ENCODE data around the genes ITPR3 and ANKS1A.

DNA sequence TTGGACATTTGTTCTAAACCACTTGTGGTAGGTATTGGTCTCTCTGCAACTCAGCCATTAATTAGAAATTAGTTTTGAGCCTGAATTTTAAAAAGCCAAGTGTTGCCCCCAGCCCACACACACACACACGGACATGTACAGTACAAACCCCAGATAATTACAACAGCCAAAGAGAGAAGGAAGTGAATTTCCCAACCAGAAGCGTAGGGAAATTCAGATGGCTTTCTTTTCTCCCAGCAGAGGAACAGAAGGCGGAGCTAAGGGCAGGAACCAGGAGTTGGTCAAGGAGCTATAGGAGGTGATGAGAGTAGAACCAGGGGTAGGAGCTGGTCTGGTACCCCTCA, 4.0 kb upstream of the ZBTB9 start:
- RRBS = no CpG with 5 or more reads among the region's 3 CpGs

DNA sequence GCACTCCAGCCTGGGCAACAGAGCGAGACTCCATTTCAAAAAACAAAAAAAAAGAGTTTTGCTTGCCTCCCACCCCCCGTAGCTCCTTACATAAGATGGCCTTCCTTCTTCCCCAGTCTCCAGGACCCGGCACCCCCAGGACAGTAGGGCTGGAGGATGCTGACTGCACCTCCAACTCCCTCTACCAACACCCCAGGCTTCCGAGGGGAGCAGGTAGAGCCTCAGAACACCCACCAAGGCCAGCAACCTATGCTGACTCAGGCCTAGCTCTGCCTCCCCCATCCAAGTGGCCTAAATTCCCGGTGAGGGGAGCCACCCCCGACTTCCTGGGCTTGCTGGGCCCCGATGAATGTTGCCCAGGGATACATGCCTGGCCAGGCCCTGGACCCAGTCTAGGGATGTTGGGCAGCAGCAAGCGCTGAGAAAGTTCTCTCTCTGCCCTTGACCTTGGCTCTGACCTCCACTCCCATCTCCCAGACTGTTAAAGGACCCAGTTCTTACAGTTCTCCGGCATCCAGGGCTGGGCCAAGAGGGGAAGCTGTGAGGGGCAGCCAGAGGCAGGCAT, 685 bp downstream of the BAK1 start:
- RRBS = 14% methylated on average over 1 of the region's 9 CpGs

GRCh38 chr6:33590665-33591396, 10.8 kb upstream of the BAK1 start:
- RRBS = no CpG with 5 or more reads among the region's 15 CpGs

DNA sequence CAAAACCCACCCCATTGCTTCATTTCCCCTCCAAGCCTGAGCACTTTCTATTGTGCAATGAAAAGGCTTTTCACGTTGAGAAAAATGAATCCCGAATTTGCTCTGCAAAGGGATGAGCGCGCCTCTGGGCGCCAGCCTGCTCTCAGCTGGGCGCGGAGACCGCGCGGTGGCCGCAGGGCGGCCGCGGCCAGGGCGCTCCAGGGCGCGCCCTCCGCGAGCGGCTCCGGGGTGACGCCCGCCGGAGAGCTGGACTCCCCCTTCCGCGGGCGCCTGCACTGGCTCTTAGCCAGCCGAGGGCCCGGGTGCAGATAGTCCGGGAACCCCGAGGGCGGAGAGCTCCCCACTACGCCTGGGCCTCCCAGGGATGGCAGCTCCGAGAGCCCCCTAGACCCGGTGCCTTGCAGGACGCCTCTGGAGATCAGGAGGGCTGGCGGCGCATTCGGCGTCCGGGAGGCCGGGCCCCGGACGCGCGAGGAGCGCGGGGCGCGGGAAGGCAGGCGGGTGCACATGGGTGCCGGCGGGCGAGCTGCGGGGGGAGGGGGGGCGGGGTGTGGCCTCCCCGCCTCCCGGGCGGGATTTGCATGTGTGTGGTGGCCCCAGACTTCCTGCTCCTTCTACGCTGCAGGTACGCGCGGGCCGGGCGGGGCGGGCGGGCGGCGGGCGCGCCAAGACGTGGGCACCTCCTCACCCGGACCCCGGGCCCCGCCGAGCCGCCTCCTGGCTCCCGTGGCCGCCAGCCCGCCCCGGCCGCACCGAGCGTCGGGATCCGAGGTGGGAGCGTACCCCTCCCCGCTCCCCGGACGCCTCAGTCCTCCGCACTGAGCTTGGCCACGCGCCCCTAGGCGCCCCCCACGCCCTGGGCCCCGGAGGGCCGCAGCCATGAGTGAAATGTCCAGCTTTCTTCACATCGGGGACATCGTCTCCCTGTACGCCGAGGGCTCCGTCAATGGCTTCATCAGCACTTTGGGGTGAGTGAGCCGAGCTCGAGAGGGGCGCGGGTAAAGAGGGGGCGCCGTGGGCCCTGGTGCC, at the start of gene ITPR3:
ITPR3 (plus strand) TSS at position 599 of the 1,029 bp plus-strand sequence.
- RRBS = 2% methylated on average over 65 of the region's 108 CpGs

GRCh38 chr6:33696366-33697662, 14.7 kb downstream of the UQCC2 start:
- RRBS = no CpG with 5 or more reads among the region's 23 CpGs

DNA sequence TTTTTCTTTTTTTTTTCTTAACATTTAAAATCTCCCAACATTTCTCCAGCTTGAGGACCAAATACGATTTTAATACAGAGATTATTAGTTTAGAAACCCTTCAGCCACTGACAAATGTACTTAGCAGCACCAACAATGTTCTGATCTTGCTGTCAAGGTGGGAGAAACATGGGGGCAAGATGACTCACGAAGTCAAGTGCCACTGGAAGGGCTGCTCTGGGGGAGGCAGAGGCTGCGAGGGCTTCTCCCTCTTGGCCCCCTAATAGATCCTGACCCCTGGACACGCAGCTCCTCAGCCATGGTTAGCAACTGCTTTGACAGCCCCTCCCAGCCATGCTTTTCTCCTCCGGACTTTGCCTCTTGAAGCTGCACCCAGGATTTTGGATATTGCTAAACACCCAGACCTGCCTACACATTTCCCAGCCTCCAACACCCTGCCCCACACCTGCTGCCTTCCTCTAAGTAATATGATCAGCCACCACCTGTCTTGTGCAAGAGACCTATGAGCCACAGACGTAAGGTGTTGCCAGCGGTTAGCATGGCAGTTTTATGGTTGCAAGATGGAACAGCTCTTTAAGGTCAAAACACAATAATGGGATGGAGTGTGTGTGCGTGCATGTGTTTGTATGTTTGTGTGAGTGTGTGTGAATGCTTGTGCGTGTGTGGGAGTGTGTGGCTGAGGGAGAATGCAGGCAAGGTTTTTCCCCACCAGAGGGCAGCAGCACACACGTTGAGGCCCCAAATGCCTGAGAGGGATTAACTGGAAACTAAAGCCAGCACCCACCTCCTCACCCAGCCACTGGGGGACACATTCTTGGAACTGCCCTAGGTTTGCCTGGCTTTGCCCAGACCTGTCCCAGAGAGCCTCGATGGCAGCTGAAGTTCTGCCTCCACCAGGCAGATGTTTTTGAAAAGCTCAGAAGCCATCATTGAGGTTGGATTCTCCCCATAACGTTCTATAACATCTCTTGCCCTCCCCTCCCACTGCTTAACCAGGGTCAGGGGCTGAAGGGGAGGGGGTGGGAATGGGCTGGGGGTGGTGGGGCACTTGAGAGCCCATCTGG, 2.5 kb downstream of the IP6K3 start:
- RRBS = no CpG with 5 or more reads among the region's 12 CpGs

DNA sequence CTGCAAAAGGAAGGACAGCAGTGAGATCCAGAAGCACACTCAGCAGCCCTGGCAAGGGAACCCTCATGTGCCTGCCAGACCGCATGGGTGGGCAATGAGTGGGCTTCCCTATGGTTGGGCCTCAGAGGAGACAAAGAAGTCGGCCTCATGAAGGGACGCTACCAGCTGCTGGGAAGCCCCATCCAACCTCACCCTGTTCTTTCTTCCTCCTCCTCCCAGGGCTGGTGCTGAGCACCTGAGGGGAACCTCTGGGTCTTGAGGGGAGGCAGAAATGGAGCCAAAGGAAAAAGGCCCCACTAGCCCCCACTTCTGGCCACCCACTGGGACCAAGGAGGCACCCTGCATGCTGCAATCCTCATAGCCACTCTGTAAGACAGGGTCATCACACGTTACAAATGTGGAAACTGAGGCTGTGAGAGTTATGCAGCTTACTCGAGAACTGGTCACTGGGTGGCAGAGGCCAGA, 18.3 kb downstream of the LEMD2 start:
- RRBS = no CpG with 5 or more reads among the region's 5 CpGs

GRCh38 chr6:33824289-33824743, 20.5 kb upstream of the MLN start:
- RRBS = no CpG with 5 or more reads among the region's 8 CpGs

- RRBS = no CpG with 5 or more reads among the region's 7 CpGs
Observed at GRCh38 chr6:33840515-33840934, 36.7 kb upstream of the MLN start.

DNA sequence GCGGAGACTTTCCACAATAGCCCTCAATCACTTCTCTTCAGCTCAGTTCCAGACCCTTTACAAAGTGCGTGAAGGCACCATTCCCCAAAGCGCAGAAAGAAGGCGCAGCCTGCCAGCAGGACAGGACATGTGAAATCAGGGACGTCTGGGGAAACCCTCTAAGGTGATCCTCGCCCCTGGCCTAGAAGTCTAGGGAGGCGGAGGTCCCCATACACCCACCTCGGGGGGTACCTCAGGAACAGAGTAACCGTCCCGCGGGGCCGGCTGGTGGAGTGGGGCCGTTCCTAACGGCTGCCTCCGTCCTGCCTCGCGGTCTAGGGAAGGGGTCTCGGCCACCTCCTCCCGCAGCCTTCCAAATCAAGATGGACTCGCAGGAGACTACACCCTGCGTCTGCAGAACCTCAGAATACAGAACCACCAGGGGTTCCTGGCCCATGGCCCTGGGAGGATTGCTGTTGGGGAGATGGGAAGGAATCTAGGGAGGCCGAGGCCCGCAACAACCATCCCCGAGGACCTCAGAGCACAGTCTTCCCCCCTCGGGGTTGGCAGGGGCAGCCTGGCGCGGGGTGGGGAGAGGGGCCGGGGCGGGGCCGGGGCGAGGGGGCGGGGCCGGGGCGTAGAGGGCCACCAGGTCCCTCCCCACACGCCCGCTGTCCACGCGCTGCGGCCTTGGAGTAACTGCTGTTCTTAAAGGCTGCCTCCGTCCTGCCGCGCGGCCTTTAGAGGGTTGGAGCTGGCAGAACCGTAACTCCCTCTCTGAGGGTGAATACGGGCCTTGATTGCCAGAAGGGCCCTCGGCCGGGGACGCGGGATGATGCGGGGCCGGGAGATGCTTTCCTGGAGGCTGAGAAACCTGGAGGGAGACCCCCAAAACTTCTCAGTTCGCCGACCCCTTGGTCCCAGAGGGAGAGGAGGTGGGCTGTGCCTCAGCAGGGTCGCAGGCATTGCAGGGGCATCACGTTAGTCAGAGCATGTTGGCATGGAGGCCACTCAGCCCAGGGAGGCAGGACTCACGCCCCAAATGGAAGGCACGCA, 89.0 kb upstream of the MLN start:
- RRBS = no CpG with 5 or more reads among the region's 57 CpGs

- RRBS = no CpG with 5 or more reads among the region's 24 CpGs
Observed at GRCh38 chr6:34234770-34235050, 2.0 kb upstream of the HMGA1 start.

- RRBS = 8% methylated on average over 24 of the region's 53 CpGs
Observed at GRCh38 chr6:34237829-34238437, 1.3 kb downstream of the HMGA1 start.

- RRBS = no CpG with 5 or more reads among the region's 14 CpGs
Observed at GRCh38 chr6:34244371-34245081, 4.3 kb downstream of the SMIM29 start.

DNA sequence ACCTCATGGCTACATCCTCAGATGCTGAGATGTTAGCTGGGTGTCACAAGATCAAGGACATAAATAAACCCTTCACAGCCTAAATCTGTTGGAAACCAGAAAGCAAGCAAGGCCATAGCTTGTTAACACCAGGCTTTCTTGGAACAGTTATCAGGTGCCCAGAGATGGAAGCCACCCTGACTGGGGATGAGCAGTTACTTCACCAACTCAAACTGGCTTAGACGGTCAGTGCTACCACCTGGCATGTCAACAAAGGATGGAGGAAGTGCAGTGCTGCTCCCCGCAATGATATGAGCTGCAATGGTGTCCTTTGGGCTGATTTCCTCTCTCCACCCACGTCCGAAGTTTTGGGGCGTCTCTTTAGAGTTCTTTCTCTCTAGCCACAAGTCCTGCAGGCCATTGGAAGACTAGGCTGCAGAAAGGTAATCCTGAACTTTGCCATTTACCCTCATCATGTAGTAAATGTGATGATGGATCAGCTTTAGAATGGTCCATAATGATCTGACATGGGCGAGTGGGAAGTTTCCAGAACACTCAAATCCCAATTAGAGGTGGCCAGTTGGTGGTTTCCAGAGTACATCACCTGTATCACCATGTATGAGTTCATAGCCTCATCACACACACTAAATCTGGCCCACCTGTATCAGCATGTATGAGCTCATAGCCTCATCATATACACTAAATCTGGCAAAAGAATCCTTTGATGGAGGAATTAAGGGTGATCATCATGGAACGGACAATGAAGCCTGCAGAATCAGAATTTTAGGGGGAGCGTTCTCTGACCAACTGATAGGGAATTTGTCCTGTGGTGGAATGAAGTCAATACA, 29.2 kb upstream of the SMIM29 start:
- RRBS = no CpG with 5 or more reads among the region's 8 CpGs

DNA sequence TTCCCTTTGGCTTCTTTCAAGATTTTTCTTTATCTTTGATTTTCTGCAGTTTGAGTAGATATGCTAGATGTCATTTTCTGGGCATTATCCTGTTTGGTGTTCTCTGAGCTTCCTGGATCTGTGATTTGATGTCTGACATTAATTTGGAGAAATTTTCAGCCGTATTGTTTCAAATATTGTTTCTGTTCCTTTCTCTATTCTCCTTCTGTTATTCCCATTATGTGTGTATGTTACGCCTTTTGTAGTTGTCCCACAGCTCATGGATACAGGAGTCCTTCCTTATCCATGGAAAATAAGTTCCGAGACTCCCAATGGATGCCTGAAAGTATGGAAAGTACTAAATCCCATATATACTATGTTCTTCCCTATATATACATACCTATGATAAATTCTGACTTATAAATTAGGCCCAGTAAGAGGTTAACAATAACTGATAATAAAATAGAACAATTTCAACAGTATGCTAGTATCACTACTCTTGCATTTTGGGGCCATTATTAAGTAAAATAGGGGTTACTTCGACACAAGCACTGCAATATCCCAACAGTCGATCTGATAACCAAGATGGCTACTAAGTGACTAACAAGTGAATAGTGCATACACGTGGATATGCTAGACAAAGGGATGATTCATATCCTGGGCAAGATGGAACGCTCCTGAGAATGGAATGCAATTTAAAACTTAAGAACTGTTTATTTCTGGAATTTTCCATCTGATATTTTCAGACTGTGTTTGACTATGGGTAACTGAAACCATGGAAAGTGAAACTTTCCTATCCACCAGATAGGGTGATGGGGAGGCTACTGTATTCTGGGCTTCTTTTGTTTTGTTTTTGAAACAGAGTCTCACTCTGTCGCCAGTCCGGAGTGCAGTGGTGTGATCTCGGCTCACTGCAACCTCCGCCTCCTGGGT, 66.7 kb downstream of the ILRUN start:
- RRBS = no CpG with 5 or more reads among the region's 11 CpGs

- RRBS = no CpG with 5 or more reads among the region's 12 CpGs
Observed at GRCh38 chr6:34656065-34657082, 40.2 kb downstream of the ILRUN start.

- RRBS = no CpG with 5 or more reads among the region's 8 CpGs
Observed at GRCh38 chr6:34688890-34689467, 7.6 kb downstream of the ILRUN start.

DNA sequence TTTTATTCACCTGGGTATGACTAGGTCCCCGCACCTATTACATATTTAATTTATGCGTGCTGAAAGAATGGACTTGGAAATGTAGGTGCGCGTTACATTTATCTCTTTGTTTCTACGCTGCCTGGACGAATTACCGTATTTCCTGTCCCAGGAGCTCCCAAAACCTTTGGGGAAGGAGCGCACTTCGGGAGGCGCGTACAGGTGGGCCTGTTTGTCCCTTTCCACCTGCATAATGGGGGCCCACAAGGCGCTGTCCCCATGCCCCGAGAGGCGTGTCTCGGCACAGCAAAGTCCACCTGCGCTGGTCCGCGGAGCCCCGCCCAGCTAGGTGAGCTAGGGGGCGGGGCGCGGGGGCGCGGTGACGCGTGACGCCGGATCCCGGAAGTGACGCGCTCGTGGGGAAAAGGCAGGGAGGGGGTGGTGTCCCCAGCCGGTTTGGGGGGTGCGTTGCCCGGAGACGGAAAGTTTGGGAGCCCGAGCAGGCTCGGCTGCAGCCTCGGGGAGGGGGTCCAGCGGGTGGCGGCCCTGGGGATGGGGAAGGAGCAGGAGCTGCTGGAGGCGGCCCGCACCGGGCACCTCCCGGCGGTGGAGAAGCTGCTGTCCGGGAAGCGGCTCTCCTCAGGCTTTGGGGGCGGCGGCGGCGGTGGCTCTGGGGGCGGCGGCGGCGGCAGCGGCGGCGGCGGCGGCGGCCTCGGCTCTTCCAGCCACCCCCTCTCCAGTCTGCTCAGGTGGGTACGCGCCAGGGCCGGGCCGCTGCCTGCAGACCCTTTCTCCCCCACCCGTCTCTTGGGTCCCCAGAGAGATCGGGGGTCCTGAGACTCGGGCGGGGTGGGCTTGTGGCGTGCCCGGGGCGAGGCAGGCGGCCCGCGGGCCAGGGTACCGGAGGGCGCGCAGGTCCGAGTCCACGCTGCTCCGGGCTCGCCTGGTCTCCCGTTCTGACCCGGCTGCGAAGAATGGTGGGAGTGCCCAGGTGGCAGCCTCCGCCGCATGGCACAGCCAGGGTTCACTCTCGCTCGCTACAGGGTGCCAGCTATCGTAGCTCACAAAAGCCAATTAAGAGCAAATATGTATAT, at the start of gene ANKS1A:
ANKS1A (plus strand) TSS at position 384 of the 1,073 bp plus-strand sequence.
- RRBS = 1% methylated on average over 16 of the region's 92 CpGs

DNA sequence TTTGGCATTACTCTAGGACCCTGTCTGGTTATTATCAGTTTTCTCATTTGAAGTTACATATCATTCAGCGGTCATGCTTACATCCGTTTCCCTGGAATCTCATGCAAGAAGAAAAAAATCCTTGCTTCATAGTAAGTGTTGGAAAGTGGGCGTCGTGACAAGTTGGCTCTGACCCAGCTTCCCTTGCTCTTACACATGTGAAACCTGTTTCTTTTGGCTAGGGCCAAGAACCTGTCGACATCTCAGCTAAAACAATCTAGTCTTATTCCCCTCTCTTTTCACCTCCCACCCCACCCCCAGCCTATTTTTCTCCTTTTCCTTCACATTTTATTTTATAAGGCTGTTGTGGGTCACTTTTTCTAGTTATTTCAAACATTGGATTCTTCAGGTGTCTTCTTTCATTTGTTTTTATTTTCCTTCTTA, 45.5 kb downstream of the ANKS1A start:
- RRBS = no CpG with 5 or more reads among the region's 5 CpGs

- RRBS = no CpG with 5 or more reads among the region's 2 CpGs
Observed at GRCh38 chr6:35042015-35042454, 99.1 kb downstream of the TCP11 start.